Calu3 (cell line): ENCODE results near the genes CXorf38, GPR34 and MAOB.

DNA sequence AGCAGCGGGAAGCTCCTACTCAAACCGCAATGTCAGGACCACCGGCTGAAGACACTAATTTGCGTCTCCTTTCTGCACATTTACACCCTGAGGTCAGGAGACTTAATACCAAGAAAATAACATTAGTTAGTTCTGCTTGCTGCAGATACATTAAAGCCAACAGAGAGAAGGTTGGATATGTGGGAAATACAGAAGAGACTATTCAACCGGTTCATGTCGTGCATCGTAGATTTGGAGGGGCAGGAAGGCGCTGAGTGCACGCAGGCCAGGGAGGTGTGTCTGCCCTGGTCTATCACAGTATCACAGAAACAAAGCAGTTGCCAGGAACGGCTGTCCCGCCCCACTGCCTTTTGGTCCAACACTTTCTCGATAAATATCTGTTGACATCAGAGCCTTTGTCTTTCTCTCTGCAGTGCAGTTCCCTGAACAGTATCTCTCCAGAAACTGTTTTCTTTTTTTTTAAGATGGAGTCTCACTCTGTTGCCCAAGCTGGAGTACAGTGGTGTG, 151.0 kb upstream of the BCOR start:
- PRO-cap = no peak

- PRO-cap = no peak
These were observed 164.4 kb upstream of the BCOR start for GRCh38 chrX:40261968-40262685.

- PRO-cap = no peak
These were observed 896 bp downstream of the CXorf38 start for GRCh38 chrX:40646489-40646841.

- PRO-cap = bidirectional peak, plus-strand start at chrX:40647021, minus-strand start at chrX:40646905; bidirectional peak, plus-strand start at chrX:40647705, minus-strand start at chrX:40647531
These were observed at the start of gene CXorf38 for GRCh38 chrX:40646842-40647624. CXorf38 (minus strand) TSS chrX:40647561.

- PRO-cap = bidirectional peak, plus-strand start at chrX:40647705, minus-strand start at chrX:40647531
These were observed 244 bp upstream of the CXorf38 start for GRCh38 chrX:40647625-40647984.

DNA sequence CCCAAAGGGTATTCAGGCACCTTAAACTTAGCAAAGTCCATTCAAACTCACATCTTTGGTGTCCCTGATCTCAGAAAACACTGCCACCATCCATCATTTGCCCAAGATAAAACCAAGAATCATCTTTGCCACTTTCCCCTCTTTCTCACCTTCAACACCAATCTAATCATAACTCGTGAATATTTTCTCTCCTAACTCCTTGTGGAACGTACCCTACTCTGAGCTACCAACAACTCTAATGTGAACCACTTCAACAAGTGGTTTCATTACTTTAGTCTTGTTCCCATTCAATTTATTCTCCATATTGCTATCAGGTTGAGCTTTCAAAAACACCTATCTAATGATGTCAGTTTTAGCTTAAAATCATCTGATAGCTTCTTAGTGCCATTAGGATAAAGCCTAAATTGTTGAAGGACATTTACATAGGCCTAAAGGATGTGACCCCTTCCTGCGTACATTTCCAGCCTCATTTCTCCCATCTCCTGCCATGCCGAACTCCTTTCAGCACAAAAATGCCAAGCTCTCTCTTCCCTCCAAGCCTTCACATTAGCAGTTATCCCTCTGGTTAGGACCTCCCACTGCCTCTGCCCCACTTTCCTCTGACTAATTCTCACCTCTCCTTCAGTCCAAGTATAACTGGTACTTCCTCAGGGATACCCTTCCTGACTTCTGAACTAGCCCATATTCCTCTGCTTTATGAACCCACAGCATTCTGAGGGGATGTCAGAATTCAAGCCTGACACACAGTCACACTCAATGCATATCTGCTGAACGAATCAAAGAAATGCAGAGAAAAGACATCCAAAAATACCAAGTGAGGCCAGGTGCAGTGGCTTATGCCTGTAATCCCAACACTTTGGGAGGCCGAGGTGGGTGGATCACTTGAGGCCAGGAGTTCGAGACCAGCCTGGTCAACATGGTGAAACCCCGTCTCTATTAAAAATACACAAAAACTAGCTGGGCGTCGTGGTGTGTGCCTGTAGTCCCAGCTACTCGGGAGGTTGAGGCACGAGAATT, 40.1 kb upstream of the CXorf38 start:
- PRO-cap = no peak

DNA sequence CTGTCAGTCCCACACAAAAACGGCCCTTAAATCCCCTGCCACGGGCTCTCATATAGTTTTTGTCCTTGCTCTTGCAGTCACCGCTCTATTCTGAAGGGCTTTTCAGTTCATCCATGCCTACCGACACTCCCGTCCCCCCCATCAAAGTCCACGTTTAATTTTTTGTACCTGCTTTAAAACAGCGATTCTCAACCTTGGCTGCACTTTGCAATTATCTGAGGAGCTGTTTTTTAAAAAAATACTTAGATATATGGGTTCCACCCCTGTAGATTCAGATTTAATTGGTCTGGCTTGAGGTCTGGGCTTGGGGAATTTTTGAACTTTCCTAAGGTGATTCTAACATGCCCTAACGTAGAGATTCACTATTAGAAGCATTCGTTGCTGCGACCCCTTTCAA, 998 bp upstream of the MED14 start:
- PRO-cap = unidirectional peak, minus-strand start at position 92 of the sequence

GRCh38 chrX:41302281-41302812, 31.6 kb upstream of the DDX3X start:
- PRO-cap = unidirectional peak, minus-strand start at chrX:41302394

DNA sequence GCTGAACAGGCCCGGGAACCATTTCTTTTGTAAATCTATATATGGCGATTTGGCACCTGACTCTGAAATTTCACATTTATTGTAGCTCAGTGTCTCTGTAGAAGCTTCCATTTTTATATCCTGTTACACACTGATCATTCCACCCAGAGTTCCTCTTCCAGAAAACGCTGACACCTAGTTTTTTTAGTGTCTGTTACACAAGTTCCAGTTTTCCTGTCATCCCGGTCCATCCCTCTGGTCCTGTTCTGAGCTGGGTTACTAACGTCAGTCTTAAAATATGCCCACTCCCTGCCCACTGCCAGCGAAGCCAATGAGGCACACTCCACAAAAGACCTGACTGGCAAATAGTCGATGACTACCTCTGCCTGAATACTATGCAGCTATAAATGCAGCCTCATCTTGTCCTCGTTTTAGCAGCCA, 31.0 kb upstream of the DDX3X start:
- PRO-cap = no peak

- PRO-cap = bidirectional peak, plus-strand start at chrX:41442414, minus-strand start at chrX:41442193; bidirectional peak, plus-strand start at chrX:41442661, minus-strand start at chrX:41442616
These were observed 4.9 kb upstream of the NYX start for GRCh38 chrX:41441761-41443166.

DNA sequence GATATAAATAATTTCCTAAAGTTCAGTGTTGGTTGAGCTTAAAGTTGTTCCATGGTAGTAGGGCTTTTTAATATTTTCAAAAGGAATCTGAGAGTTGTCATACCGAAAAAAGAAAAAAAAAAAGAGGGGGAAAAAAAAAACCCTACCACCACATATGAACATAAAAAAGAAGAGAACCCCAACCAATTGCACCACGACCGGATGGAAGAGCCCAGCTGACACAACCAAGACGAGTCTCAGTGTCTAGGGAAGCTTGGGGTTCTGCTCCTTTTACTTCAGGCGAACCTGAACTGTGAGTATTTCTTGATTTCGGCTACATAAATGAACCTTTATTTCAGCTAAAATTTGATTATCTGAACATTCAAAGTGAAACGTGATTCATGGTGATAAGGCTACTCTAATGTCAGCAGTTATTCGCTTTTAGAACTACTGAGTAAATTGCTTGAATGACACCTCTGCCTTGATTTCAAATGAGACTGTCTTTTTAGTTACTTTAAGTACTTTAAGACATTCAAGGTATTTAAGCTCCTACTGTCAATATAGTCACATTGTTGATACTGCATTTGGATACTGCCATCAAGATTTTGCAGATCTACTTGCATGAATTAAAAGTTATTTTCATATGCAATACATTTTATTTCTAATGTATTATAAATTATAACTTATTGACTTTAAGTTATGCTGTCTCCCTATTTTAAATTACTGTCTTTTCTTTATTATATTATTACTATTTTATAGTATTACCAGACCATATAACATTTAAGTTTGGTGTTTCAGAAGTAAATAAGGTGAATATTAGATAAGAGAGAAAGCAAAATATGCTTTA, at the start of gene GPR34:
TSS of gene GPR34 (plus strand) at position 181 of the 826 bp plus-strand sequence.
- PRO-cap = no peak

DNA sequence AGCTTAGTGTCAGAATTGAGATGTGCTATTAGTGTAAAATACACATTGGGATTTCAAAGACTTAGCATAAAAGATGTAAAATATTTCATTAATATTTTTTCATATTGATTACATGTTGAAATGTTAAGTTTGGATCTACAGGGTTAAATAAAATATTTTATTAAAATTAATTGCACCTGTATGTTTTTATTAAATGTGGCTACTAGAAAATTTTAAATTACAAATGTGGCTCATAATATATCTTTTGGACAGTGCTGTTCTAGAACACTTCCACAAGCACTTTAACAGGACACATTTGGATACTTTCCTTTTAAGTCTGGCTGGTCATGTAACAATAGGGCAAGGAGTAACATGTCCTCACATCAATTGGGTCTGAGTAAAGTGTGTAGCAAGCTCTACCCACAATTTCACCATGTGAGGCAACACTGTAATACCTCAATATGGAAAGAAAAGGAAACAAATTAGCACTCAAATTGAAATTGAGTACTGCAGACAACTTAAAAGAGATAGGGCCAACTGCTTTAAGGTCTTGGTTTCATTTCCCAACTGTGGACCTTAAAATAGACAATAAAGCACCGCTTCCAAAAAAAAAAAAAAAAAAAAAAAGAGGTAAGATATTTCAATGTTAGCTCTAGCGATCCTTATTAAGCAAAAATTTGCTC, 1.9 kb downstream of the CASK start:
- PRO-cap = bidirectional peak, plus-strand start at position 365 of the sequence, minus-strand start at position 283 of the sequence

DNA sequence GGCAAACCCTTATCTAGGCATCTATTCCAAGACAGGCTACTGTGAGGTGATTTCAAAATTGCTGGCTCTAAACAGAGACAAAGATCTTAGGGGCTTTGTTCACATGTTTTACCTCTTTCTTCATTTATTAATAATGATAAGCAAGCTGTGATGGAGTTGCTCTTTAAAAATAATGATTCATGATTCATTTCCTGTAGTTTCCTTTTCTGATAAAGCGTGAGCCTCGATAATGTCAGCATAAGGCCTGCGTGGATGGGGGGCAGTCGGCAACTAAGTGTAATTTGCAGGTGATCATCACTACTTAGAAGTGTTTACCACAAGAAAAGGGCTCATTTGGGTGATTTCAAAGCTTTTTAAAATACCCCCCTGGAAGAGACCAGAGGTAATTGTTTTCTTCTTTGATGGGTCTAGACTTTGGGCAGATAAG, 170.7 kb upstream of the PPP1R2C start:
- PRO-cap = no peak

DNA sequence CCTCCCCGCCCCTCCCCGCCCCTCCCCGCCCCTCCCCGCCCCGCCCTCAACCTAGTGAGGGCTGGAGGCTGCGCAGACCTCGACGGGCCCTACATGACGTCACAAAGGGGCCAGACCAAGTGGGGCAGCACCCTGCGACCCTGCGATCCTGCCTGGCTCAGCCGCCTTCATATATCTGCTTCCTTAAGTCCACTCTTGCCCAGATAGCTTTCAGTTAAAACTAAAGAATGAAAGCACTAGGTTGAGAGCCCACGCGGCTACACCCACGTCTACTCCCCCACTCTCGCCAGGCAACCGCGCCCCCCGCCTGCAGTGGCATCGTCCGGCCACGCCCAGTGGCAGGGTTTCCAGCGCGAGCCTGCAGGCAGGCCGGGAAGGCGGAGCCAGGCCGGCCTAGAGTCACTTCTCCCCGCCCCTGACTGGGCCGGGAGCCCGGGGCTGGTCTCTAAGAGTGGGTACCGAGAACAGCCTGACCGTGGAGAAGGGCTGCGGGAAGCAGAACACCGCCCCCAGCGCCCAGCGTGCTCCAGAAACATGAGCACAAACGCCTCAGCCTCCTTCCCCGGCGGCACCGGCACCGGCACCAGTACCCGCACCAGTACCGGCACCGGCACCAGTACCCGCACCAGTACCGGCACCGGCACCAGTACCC, 1.4 kb upstream of the MAOA start:
- PRO-cap = bidirectional peak, plus-strand start at position 402 of the sequence, minus-strand start at position 337 of the sequence

GRCh38 chrX:43663691-43664065, 7.6 kb downstream of the MAOA start:
- PRO-cap = no peak

- PRO-cap = no peak
These were observed 89.9 kb downstream of the MAOA start for GRCh38 chrX:43745862-43746510.

DNA sequence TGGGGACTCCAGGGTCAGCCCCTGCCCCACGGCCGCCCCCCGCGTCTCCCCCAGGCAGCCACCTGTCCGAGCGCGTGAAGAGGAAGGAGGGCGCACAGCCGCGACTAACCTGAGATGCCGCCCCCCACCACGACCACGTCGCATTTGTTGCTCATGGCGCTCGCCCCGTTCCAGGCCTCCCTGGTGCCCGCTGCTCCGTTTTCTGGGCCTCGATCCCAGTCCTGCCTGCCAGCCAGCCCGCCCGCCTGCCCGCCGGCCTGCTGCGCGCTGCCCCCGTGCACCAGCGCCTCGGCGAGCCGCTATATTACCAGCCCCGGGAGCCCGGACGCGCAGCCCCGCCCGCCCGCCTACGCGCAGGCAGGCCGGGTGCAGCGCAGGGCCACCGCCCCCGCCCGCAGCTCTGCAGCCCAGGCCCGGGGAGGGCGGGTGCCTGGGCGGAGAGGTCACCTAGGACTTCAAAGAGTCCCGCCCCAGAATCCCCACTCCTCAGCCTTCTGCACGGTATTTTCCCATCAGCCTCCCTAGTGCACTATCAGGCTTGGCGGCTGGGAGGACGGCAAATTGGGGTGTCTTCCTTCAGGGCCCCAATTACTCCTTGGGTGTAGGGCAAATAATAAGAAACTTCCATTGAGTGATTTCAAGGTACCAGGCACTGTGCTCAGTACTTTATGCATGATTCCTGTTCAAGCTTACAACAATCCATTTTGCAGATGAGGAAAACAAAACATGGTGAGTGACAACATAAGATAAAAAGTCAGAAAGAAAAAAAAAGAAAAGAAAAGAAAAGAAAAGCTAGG, at the start of gene MAOB:
TSS of gene MAOB (minus strand) at position 306 of the 797 bp plus-strand sequence.
- PRO-cap = unidirectional peak, minus-strand start at position 277 of the sequence

GRCh38 chrX:43969212-43970000, 3.8 kb downstream of the NDP start:
- PRO-cap = no peak

DNA sequence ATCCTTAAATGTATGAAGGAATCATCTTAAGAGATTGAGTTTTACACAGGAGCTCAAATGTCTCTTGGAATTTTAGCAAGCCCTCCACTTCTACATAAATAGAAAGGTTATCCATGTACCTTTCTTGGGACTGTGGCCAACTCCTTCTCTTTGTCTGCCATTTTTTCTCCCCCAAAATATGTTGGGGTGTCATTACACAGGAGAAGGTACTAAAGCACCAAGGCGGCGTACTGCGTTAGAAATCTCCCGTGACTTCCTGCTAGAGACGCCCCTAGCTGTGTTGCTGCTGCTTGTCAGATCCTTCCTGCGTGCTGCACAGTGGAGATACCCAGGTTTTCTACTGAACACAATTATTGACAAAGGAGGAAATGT, 97.8 kb downstream of the EFHC2 start:
- PRO-cap = no peak

- PRO-cap = no peak
These were observed 642 bp upstream of the EFHC2 start for GRCh38 chrX:44344041-44344587.